Panc1 (cell line): ENCODE data around the genes LGALS7, SIRT2, IFNL3 and SAMD4B.

GRCh38 chr19:38690707-38691207 is 43.3 kb downstream of the ACTN4 start:
- RRBS, 2 experiments, result no CpG with 5 or more reads among the region's 8 CpGs

GRCh38 chr19:38700799-38701239 is 43.5 kb downstream of the CAPN12 start:
- RRBS, 2 experiments, result no CpG with 5 or more reads among the region's 12 CpGs

DNA sequence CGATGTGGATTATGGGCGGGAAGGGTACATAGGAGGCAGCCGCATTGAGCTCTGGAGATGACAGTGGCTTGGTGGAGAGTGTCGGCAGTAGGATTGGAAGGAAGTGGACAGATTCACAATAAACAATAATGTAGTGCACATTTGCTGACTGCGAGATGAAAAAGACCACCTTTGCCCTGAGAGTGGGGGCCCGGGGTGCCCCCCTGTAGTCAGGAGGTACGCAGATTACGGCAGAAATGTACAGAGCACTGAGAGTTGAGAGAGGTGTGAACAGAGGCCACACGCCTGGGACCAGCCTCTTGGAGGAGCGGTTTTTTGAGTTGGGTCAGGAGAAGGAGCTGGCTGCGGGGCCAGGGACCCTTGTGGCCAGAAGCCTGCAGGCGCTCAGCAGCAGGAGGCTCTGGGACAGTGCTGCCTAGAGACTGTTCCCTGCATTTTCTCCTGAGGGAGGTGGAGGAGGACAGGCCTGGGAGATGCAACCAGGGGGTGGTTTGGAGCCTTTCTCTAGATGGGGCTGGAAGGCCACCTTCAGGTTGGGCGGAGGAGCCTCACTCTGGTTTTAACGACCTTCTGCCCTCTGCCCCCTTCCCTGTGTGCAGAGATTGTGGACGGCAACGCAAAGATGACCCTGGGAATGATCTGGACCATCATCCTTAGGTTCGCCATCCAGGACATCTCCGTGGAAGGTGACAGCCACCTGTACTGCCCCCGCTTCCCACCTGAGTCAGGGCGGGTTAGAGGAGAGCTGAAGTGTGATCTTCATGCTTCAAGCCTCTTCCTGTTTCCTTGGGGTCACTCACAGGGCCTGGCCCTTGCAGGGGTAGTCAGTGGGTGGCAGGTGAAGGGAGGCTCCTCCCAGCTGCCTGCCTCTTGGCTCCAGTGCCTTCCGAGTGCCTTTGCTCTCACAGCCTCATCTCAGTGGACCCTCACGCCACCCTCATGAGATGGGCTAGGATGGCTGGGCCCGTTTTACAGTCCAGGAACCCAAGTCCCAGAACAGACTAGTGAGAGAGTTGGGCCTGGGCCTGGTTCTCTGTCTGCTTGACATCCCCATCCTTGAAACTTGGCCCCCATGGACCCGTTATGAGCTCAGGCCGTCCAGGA is 39.6 kb downstream of the CAPN12 start:
- RRBS, 2 experiments, result no CpG with 5 or more reads among the region's 25 CpGs

DNA sequence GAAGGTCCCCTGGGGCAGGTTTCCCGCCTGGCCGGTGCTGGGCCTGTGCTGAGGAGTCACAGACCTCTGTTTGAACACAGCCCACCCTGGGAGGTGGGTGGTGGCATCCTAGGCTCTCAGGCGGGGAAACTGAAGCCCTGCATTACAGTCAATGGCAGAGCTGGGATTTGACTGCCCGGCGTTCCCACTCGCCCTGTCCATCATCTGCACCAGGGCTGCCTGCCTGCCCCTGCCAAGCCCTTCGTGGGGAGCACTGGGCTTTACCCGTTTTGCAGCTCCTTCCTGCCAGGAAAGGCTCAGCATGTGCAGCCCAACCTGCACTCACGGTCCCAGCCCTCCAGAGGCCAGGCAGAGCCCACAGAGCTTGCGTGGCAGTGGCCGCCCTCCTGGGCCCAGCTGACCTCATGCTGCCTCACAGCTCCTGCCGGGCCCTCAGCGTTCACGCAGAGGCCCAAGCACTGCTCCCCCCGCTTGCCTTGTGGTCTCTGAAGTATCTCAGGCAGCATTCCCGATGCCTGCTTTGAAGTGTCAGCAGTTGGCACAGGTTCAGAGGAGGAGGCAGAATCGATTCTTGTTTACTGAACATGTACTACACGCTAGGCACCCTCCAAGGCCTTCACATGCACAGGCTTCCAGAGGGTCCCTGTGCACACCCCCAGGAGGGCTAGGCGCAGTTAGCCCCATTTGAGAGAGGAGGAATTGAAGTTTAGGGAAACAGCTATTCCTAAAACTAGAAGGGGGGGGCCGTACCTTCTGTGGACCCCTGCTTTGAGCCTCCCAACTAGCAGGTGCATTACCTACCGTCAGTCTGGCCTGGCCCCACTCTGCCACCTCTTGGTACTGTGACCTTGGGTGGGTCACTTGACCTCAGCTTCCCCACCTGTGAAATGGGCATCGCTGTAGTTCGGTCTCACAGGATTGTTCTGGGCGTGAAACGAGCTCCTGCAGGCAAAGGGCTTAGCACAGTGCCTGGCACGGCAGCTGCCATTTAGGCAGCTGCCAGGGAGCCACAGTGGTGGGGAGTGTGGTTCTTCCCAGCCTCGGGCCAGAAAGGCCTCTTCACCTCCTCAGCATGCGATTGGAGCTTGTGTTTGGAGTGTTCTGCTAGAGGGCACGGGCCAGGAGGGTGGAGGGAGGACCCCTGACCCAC is 32.4 kb downstream of the CAPN12 start:
- RRBS, 2 experiments, result 46 to 68% methylated on average over 2 of the region's 29 CpGs

- RRBS, 2 experiments, result 95% methylated on average over 6 of the region's 30 CpGs
These were observed 27.4 kb downstream of the CAPN12 start for GRCh38 chr19:38716473-38717643.

GRCh38 chr19:38734944-38735797 is 9.1 kb downstream of the CAPN12 start:
- RRBS, 2 experiments, result no CpG with 5 or more reads among the region's 33 CpGs

DNA sequence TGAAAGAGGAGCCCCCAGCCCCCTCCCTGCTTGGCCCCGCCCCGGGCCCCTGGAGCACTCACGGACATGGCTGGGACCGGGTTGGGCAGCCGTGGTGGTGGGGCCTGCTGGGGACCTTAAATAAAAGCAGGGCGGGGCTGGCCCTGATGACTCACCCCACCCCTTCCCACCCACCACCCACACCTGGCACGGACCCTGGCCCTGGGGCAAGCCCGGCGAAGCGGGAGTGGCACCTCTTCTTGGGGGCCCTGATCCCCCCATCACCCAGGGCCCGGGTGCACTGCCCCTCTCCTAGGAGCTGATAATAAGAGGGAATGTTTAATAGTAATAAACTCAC is at the start of gene LGALS7:
Gene LGALS7, minus strand, starts transcription at position 93 of the 337 bp plus-strand sequence.
- RRBS, 2 experiments, result 93% methylated on average over 3 of the region's 11 CpGs

DNA sequence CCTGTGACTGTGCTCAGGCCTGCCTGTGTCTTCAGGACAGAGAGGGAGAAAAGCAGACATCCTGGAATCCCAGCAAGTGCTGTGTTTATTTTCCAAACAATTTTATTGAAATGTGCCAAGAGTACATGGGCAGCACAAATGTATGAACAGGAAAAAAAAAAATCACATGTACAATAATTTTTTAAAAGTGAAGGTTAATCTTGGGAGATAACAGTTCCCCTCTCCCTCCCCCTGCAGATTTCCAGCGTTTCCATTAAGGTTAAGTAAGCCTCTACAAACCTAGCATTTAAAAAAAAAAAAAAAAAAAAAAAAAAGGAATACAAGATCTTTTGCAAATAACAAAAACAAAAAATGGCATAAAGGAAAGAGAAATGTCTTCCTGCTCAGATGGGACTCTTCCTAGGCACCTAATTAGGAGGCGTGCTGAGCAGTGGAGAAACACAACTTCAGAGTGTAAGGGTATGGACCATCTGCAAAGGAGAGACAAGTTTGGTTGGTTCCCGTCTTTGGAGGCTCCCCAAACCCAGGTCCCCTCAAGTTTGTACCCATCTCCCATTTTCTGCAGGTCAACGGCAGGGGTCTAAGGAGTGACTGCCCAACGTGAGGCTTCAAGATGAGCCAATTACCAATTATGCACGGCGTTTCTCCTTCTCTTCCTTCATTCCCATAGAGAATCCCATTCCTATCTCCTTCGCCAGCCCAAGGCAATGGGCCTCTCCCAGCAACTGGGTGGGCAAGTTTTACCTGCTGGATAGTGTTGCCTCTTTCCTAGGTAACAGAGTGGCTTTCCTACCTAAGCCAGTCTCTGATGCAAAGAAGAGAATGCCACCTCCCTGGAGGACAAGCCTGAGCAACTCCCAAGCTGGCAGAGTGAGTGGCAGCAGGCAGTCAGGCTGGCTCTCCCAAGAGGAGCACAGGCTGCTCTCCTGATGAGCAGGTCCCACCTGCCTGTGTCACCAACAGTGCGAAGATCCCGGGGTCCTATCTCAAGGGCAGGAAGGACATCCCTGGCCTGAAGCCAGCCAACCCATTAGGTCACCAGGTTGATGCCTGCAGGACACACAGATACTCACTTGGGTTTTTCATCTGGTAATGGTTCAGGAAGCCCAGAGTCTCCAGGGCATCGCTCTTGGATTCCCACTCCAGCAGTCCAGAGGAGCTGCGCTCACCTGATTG is 5.1 kb upstream of the ECH1 start:
- RRBS, 2 experiments, result no CpG with 5 or more reads among the region's 12 CpGs

DNA sequence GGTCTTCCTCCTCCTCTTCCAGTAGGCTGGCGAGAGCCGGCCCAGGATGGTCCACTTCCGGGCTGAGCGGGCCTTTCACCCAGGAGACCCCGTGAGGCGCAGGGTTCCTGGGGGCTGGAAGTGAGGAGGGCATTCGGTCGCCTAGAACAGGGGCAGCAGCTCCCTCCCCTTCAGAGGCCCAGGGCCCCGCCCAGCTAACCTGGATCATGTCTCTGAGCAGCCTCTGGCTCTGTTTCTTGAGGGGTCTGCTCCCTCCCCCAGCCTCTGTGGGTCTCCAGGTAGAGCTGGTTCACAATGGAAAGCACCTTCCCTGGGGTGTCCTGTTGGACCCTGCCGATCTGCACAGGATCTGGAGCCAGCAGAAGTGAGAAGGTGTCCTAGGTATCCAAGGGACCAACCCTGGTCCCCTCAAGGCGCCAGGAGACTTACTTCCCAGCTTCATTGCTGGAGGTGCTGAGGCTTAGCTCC is 7.2 kb downstream of the RINL start:
- RRBS, 2 experiments, result 83% methylated on average over 2 of the region's 11 CpGs; no CpG with 5 or more reads in 1 of the 2 experiments

DNA sequence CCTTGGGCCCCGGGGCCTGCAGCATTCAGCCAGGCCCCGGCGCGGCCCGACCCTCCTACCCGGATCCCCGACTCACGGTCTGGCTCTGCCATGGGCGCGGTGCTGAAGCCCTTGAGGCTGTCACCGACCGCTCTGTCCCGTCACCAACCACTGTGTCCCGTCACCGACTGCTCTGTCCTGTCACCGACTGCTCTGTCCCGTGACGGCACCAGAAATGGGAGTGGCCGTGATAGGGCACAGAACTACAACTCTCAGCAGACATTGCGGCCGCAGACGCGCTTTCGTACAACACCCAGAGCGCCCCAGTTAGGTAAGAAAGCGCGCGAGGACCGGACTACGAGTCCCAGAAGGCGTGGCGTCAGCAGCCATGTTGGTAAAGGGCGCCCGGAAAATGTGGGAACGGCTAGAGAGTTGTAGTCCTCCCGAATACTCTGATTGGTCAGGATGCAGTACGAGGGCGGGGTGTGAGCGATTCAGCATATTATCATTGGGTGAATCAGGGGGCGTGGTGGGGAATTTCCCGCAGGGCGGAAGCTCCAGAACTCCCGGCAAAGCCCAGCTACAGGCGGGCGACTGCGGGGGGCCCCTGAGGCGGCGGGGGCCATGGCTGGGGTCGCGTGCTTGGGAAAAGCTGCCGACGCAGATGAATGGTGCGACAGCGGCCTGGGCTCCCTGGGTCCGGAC is at the start of gene SIRT2:
Gene SIRT2, minus strand, starts transcription at position 189 of the 684 bp plus-strand sequence.
- RRBS, 2 experiments, result 1 to 9% methylated on average over 6 to 13 of the region's 55 CpGs

DNA sequence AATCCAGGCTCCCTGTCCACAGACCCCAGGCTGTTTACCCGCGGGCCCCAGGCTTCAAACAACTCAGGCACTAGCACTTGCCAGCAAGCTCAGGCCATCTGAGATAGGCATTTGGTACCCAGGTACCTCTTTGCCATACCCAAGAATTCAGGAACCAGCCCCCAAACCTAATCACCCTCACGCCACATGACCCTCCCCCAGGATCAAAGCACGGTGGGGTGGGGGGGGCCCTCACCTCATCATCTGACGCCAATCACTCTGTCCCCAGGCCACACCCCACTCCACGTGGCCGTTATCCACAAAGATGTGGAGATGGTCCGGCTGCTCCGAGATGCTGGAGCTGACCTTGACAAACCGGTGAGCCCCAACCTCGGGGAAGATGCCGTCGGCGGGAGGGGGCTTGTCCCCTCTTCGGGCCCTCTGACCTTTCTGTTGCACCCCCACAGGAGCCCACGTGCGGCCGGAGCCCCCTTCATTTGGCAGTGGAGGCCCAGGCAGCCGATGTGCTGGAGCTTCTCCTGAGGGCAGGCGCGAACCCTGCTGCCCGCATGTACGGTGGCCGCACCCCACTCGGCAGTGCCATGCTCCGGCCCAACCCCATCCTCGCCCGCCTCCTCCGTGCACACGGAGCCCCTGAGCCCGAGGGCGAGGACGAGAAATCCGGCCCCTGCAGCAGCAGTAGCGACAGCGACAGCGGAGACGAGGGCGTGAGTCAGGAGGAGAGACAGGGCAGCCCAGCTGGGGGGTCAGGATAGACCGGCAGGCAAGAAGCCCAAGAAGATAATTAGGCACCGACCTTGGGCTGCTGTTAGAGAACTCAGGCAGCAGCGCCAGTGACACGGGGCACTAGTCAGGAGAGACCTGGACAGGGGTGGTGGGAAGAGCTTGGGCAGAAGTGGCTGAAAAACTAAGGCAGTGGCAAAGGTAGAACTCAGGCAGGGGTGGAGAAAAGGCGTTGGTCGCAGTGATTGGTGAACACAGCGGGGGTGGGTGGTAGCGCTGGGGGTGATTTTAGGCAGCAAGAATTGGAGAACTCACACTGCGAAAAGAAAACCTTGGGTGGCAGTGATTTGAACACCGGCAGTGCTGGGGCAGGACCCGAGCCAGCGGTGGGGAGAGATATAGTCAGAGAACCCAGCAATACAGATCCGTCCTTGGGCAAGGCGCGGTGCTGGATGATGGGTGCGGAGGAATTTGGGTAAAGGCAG is 4.6 kb downstream of the CCER2 start:
- RRBS, 2 experiments, result 96% methylated on average over 21 to 24 of the region's 55 CpGs

- RRBS, 2 experiments, result no CpG with 5 or more reads among the region's 11 CpGs
These were observed 6.1 kb downstream of the SARS2 start for GRCh38 chr19:38924300-38924956.

- RRBS, 2 experiments, result under 1 to 7% methylated on average over 20 to 21 of the region's 66 CpGs
These were observed 874 bp downstream of the FBXO27 start for GRCh38 chr19:39031185-39032165.

DNA sequence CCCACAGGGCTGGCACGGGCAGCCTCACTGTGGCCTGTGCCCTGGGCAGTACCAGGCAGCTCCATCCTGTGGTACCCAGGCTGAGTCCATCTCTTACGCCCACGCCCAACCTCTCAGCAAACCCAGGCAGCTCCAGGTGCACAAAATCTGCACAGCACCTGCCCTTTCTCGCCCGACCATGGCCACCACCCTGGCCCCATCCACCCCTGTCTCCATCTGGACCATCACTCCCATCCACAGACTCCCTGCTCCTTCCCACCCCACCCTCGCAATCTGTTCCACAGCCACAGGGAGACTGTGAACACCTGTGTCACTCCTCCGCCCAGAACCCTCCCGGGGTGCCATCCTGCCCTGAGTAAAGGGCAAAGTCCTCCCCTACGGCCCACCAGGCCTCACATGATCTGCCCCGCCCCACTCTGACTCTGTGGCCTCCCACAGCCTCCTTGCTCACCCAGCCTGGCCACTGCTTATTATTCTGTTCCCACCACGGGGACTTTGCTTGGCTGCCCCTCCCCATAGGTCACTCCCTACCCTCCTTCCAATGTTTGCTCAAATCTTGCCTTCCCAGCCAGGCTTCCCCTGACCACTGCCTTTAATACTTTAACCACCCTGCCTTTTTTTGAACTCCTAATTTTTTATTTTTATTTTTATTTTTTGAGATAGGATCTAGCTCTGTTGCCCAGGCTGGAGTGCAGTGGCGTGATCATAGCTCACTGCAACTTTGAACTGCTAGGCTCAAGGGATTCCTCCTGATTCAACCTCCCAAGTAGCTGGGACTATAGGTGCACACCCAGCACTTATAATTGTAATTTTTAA is 21.4 kb upstream of the FBXO27 start:
- RRBS, 2 experiments, result no CpG with 5 or more reads among the region's 12 CpGs

- RRBS, 2 experiments, result 5 to 16% methylated on average over 3 of the region's 12 CpGs
These were observed 7.0 kb downstream of the IFNL3 start for GRCh38 chr19:39237759-39238265.

GRCh38 chr19:39244872-39245212 is at the start of gene IFNL3:
TSS of gene IFNL3 (minus strand) at chr19:39245006.
- RRBS, 2 experiments, result 28 to 32% methylated on average over 2 of the region's 8 CpGs

GRCh38 chr19:39246949-39247408 is 2.2 kb upstream of the IFNL3 start:
- RRBS, 2 experiments, result 51 to 100% methylated on average over 2 to 10 of the region's 27 CpGs

DNA sequence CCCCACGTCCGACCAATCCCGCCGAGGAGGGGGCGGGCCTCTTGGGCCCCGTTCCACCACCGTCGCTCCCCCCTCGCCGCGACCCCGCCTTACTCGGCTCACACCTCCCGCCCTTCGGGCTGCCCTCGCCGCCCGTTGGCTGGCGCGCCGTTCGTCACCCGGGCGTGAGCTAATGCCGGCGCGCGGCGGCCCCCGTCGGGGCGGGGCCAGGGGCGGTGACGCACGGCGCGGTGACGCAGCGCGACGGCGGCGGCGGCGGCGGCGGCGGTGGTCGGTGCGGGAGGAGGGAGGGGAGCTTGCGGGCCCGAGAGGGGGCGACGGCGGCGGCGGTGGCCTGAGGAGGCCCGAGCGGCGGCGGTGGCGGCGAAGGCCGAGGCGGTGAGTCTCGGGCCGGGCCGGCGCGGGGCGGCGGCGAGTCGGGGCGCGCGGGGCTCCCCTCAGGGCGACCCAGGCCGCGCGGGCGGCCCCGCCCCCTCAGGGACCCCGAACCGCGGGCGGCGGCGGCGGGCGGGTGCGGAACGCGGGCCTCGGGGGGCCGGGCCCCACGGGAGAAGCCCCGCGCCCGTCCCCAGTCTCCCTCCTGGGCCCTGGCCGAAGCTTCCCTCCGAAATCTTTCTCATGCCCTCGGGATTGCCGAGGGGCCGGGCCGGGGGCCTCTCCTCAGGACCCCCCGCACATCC is at the start of gene SAMD4B:
Gene SAMD4B, plus strand, starts transcription at position 223 of the 680 bp plus-strand sequence.
- RRBS, 2 experiments, result 1 to 8% methylated on average over 10 to 20 of the region's 107 CpGs

- RRBS, 2 experiments, result no CpG with 5 or more reads among the region's 18 CpGs
These were observed 10.3 kb downstream of the PAF1 start for GRCh38 chr19:39380218-39381374.

- RRBS, 2 experiments, result 73% methylated on average over 2 of the region's 29 CpGs; no CpG with 5 or more reads in 1 of the 2 experiments
These were observed 4.5 kb downstream of the PAF1 start for GRCh38 chr19:39386020-39387147.